Neural cell (in vitro differentiated cells): ENCODE results near the genes SLC9A7, TIMP1, CFP, UXT and ZNF182.

DNA sequence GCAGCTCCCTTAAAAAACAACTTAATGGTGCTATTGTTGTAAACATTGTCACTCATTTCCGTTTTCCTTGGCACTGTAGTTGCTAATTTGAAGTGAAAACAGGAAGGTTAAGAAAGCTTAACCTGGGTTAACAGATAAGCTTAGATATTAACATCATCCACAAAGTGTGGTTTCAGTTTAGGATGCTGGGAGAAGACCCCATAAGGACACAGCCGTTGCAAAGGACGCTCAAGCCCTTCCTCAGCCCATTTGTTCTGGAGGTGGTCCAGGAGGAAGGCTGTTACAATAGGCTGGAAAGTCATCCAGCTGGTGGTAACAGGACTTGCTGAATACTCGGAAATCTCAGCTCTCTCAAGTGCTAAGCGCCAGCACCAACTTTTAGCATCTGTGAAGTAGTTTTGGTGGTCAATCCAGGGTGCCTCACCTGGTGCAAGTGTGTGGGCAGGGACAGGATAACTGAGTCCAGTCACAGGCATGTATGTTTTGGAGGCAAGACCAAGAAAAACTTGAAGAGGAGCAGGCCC is 14.2 kb downstream of the CHST7 start:
- RAMPAGE, long total RNA, result no peak

DNA sequence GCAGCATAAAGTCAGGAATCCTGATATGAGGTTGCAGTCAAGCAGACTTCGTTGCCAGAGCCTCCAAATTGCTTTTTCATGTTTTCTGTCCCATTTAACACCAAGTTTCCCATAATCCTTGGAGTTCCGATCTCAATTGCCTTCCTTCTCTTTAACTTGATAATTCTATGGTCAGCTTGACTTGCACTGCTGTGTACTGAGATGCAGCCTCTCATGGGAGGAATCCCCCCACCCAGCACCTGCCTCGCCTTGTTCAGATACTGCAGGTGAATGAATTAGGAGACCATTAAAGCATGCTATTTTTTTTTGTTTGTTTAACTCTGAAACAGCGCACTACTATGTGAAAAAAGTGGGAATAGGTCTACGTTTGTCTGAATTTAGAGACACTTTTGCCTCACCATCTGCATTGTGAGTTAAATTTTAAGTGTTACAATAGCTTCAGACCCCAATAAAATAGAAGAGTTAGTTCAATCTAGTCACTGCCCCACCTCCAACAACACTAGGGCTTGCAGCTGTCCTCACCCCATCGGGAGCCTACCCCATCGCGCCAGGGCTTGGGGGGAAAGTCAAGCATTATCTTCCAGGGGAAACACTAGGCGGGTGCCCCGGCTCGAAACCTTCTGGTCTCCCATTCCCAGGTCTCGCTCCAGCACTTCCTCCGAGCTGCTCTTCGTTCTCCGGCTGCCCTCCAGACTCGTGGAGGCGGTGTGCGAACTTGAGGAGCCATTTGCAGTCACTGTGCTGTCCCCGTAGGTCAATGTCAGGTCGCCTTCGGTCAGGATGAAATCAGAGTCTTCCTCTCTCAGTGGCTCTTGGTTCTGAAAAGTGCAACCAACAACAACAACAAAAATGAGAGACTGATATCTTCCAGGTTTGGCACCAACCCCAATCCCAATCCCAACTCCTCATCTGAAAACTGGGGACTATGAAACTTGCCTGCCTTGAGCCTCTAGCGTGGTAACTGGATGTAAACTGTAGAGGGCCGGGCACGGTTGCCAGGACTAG is 33.1 kb downstream of the CHST7 start:
- RAMPAGE, long total RNA, result no peak

GRCh38 chrX:46759054-46759776 is at the start of gene SLC9A7:
SLC9A7 (minus strand) TSS chrX:46759118.
- RAMPAGE, long total RNA, result no peak

DNA sequence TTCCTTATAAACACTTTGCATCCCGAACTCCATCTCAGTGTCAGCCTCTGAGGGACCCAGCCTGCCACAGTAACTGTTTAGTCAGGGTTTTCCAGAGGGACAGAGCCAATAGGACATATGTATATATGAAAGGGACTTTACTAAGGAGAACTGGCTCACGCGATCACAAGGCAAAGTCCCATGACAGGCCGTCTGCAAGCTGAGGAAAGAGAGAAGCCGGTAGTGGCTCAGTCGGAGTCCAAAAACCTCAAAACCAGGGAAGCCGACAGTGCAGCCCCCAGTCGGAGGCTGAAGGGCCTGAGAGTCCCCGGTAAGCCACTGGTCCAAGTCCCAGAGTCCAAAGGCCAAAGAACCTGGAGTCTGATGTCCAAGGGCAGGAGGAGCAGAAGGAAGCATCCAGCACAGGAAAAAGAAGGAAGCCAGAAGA is 21.6 kb upstream of the SLC9A7 start:
- RAMPAGE, long total RNA, result no peak

DNA sequence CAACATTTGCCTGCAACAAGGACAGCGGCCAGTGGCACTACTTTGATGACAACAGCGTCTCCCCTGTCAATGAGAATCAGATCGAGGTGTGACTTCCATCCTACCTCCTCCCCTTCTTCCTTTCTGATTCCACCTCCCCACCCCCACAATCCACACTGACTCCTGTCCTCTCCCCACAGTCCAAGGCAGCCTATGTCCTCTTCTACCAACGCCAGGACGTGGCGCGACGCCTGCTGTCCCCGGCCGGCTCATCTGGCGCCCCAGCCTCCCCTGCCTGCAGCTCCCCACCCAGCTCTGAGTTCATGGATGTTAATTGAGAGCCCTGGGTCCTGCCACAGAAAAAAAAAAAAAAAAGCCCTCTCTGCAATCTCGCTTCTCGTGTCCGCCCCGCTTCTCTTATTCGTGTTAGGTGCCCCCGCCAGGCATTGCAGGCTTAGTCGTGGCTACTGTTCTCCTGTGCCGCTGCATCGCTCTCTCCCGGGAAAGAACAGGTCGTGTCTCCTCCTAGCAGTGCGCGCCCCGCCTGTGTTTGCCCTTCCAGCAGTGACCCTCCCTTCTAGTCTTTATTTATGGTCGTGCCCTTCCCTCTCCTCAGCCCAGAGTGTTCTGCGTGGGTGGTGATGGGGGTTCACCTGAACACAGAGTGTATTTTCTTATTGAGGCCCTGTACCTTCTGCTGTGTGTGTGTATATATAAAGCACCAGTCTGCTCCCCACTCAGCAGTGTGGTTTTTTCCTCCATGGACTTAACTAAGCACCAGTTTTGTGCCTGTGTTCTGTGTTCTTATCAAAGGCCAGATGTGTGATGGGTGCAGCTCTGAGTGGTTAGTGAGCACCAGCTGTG is 15.0 kb downstream of the USP11 start:
- RAMPAGE, long total RNA, result no peak

DNA sequence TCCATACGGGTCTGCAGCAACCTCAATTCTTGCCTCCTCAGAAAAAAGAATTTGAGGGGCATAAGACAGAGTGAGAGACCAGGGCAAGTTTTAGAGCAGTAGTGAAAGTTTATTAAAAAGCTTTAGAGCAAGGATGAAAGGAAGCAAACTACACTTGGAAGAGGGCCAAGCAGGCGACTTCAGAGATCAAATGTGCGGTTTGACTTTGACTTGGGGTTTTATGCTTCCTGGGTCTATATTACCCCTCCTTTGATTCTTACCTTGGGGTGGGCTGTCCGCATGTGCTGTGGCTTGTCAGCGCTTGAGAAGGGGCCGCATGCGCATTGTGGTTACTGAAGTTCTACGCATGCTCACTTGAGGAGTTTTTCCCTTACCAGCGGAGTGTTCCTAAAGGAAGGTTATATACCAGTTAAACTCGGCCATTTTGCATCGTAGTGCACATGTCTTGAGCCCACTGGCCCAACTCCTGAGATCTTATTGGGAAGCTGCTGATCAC is 9.8 kb downstream of the ZNF157 start:
- RAMPAGE, long total RNA, result no peak

DNA sequence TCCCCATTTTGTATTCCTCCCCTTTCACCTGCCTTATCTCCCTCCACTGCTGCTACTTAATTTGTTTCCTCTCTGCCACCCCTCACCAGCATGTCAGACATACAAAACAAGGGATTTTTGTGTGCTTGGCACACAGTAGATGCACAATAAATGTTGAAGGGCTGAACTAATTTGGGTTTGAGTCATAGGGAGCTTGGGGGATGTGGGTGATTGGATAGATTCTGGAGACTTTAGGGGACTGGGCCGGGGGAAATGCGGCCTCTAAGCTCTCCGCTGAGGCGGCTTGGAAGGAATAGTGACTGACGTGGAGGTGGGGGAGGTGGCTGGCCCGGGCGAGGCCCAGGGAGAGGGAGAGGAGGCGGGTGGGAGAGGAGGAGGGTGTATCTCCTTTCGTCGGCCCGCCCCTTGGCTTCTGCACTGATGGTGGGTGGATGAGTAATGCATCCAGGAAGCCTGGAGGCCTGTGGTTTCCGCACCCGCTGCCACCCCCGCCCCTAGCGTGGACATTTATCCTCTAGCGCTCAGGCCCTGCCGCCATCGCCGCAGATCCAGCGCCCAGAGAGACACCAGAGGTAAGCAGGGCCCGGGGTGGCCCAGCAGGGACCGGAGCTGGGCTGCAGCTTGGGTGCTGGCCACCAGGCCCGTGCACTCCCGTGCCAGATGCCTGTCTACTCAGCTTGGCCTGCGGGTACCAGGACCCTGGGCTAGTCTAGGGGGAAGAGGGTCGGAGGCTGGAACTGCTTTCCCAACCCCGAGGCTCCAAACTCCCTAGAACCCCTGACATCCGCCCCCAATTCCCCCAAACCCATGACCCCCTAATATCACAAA is at the start of gene TIMP1:
Gene TIMP1 (plus strand): TSS at position 534 of the 828 bp plus-strand sequence.
- RAMPAGE, long total RNA, result start-site peak on the plus strand centred at position 467 of the sequence, 142 bp wide, 26 and 30 reads in 2 replicates

- RAMPAGE, long total RNA, result no peak
Observed at GRCh38 chrX:47629529-47630581, at the start of gene CFP. CFP (minus strand) TSS chrX:47629930.

GRCh38 chrX:47658237-47659747 is at the start of gene UXT:
UXT (minus strand) TSS chrX:47659180.
- RAMPAGE, long total RNA, result start-site peak on the plus strand at chrX:47658850-47658916, 25 and 17 reads in 2 replicates; start-site peak on the minus strand at chrX:47659073-47659173, 541 and 538 reads in 2 replicates; start-site peak on the plus strand at chrX:47659221-47659291, 25 and 24 reads in 2 replicates

DNA sequence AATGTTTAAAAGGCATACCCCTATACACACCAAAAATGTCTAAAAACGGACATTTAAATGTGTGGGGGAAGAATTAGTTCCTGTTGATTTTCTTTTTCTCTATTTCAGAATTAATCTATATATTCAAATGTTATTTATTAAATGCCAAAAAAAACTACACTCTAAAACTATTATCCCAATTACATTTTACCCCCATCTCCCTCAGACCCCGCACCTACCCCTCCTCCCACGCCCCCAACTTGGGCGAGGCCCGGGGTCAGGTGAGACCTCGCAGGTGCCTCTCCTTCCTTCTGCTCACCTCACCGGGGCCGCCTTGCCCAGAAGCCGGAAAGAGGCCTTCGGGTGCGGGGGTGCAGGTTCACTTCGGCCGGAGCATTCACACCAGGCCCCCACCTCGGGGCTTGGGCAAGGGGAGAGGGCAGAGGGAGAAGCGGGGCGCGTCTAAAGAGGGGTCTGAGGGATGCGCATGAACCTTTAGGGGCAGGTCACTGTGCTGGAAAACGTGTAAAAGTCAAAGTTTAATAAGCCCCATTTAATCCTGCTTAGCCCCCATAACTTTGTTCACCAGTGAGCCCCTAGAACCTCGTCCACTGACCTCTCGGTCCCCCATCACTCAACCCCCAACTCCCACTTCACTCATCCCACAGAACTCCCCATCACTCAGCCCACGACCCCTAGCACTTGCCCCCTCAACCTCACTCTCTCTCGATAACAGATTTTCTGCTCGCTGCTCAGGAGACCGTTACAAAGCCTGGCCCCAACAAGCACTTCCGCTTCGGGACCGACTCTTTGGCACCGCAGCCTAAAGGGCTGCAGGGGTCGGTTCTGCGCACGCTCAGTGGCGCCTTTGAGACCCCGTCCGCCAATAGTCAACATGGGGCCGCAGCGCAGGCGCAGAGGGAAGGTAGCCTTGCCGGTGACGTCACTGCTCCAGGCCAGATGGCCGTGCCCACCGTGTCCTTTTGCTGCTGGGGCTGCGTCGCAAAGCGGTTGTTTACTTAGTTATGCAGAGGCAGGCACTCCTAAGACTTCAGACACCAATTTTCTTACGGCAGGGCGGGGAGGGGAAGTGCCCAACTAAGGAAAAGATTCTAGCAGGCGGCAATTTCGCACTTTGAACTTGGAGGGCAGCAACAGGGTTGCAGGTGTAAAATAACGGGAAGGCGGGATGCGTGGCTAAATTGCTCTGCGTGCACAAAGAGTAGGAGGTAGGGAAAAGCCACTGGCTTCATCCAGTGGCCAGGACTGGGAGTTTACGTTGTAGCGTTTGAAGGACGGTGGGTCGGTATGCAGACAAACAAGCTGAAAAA is at the start of gene ZNF182:
Gene ZNF182 (minus strand): TSS at position 780 of the 1,310 bp plus-strand sequence.
- RAMPAGE, long total RNA, result no peak

DNA sequence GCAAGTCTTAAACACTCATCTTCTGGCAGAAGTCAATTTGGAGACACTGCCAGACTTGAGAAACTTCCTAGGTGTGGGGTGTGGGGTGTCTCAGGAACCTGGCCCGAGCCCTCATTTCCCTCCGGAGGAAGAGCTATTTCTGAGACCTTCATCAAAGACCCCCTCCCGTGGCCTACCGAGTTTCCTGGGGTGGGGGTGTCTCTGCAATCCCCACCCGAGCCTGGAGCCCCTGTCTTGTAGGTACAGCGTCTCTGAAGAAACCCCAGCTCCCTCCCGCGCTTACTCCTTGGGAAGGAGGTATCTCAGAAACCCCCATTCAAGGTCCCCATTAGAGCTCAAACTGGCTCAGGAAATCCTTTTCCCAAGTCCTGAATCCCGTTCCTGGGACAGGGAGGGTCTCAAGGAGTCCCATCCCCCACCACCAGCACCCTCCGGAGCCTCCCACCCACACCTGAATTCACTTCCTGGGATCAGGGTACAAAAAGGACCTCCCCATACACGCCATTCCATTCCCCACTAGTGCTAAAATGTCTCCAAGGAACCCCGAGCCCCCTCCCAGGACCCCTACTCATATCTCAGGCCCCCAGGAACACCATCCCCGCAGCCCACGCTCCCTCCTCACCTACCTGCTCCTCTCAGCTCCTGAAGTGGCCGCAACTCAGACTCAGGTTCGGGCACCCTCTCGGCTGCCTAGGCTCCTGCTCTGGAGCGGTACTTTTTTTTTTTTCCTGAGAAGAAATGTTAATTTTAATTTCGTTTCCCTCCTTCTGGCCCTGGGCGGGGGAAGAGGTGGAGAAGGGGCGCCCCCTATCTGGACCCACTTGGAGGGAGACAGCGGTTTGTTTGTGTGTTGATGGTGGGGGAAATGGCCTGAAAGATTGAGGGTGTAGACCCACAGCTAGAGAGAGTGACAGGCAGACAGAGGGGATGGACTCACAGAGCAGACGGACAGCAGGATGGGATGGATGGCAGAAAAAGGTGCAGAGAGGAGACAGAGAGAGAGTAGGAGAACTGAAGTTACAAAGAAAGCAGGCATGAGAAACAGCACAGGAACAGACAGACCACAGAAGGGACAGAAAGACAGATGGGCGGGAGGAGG is 1.0 kb downstream of the SLC38A5 start:
- RAMPAGE, long total RNA, result no peak

- RAMPAGE, long total RNA, result no peak
Observed at GRCh38 chrX:48520089-48520605, 1.5 kb upstream of the EBP start.

GRCh38 chrX:48531461-48532085 is 7.9 kb upstream of the TBC1D25 start:
- RAMPAGE, long total RNA, result no peak

DNA sequence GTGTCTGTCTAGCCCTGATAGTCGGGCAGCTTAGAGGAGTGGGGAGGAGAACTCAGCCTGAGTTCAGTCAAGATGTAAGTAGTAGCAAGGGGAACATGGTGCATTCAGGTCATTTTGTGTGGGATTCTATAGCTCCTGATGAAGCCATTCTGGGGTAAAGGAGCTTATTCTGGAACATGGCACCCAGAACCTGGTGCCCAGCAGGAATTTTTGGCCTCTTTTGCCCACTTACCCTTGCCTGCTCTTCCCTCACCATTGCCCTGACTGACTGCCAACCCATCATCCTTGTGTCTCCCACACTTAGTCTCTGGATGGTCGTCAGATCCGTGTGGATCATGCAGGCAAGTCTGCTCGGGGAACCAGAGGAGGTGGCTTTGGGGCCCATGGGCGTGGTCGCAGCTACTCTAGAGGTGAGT is 1.7 kb downstream of the RBM3 start:
- RAMPAGE, long total RNA, result no peak

DNA sequence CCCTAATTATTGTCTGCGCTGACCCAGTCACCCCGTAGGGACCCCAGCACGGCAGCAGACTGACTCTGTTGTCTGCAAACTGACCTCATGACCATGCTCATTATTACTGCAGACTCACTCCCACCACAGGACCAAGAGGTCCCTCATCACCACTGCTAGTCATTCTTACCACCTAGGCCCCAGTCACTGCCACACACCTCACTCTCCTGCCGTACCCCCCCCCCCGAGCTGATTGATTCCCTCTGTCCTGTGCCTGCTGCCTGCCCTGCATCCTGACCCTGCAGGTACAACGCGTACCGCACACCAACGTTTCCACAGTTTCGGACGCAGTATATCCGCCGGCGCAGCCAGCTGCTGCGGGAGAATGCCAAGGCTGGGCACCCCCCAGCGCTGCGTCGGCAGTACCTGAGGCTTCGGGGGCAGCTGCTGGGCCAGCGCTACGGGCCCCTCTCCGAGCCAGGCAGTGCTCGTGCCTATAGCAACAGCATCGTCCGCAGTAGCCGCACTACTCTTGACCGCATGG is 1.2 kb downstream of the WDR13 start:
- RAMPAGE, long total RNA, result no peak

GRCh38 chrX:48680352-48680861 is 3.2 kb upstream of the WAS start:
- RAMPAGE, long total RNA, result no peak

DNA sequence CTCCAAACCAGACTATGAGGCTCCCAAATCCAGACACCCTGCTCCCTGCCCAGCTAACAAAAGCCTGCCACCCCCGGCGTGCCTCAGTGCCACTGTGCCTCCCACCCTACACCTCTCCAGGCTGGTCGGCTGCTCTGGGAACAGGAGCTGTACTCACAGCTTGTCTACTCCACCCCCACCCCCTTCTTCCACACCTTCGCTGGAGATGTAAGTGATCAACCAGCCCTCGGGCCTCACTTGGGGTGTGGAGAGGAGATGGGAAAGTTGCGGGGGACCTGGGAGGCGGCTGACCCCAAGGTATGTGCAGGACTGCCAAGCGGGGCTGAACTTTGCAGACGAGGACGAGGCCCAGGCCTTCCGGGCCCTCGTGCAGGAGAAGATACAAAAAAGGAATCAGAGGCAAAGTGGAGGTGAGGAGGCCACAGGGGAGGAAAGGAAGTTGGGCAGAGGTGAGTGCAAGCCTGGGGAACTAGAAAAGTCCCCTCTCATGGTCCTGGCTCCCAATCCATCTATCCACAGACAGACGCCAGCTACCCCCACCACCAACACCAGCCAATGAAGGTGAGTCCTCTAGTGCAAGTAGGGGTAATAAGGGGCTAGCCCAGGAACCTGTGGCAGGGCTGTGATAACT is 1.9 kb downstream of the WAS start:
- RAMPAGE, long total RNA, result no peak

DNA sequence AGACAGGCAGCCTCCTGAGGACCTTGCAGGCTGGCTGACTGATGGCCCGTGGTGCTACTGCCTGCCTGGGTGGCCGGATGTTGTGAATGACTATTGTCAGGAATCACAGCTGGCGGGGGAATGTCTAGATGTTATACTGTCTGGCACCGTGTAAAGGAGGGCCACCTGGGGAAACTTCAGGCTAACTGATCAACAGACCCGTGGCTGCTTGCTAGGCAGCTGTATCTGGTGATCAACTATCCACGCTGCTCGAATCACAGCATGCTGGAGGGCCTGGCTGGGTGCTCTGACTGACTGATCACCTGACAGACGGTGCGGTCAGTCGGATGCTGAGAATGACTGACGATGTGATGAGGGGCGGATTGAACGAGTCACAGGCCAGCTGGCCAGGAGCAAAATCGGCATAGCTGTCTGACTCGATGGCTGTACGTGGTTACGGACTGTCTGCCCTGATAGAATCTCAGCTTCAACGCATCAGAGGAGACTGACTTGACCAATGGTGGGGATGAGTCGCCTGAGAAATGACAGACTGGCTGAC is 1.1 kb upstream of the SUV39H1 start:
- RAMPAGE, long total RNA, result no peak

DNA sequence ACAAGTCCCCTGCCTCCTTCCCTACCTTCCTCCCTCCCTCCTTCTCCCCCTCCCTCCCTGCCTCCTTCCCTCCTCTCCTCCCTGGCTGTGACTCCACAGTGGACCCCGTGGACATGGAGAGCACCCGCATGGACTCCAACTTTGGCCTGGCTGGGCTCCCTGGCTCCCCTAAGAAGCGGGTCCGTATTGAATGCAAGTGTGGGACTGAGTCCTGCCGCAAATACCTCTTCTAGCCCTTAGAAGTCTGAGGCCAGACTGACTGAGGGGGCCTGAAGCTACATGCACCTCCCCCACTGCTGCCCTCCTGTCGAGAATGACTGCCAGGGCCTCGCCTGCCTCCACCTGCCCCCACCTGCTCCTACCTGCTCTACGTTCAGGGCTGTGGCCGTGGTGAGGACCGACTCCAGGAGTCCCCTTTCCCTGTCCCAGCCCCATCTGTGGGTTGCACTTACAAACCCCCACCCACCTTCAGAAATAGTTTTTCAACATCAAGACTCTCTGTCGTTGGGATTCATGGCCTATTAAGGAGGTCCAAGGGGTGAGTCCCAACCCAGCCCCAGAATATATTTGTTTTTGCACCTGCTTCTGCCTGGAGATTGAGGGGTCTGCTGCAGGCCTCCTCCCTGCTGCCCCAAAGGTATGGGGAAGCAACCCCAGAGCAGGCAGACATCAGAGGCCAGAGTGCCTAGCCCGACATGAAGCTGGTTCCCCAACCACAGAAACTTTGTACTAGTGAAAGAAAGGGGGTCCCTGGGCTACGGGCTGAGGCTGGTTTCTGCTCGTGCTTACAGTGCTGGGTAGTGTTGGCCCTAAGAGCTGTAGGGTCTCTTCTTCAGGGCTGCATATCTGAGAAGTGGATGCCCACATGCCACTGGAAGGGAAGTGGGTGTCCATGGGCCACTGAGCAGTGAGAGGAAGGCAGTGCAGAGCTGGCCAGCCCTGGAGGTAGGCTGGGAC is 11.1 kb downstream of the SUV39H1 start:
- RAMPAGE, long total RNA, result no peak

- RAMPAGE, long total RNA, result no peak
Observed at GRCh38 chrX:48927067-48928086, 8.6 kb upstream of the PIM2 start.